Pulmonary artery (tissue), 1 donor: ENCODE data around the genes ZC3H11B and RAB3GAP2.

- PRO-cap = no peak
Observed at GRCh38 chr1:219318646-219319075, 145.0 kb downstream of the LYPLAL1 start.

DNA sequence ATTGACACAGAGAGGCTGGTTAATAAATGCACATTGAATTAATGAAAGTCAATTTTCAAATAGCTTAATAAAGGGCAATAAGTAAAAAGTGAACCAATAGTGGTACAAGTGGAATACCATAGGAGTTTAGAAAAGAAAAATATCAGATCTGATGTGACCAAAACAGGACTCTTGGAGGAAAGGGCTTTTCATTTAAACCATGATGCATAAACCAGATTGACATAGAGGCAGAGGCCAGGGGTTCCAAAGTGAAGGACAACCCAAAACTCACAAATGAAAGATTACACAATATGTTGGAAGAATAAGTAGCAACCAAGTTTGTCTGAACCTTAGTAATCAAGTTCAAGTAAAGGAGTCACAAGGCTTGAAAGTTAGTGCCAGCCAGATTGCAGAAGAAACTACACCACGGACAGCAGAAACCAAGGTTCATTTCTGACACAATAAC lies 124.7 kb downstream of the ZC3H11B start:
- PRO-cap = no peak

DNA sequence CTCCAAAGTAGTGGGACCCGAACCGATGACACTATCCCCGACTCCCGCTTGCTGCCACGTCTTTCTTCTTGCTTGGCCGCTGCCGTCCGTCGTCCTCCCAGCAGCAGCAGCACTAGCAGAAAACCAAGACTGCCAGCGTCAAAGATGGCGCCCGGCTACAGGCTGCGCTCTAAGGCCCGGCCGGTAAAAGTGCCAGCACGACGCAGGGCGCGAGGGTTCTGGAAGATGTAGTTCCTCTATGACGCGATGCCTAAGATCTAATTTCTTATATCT lies at the start of gene ZC3H11B:
ZC3H11B (minus strand) TSS at position 131 of the 273 bp plus-strand sequence.
- PRO-cap = no peak

DNA sequence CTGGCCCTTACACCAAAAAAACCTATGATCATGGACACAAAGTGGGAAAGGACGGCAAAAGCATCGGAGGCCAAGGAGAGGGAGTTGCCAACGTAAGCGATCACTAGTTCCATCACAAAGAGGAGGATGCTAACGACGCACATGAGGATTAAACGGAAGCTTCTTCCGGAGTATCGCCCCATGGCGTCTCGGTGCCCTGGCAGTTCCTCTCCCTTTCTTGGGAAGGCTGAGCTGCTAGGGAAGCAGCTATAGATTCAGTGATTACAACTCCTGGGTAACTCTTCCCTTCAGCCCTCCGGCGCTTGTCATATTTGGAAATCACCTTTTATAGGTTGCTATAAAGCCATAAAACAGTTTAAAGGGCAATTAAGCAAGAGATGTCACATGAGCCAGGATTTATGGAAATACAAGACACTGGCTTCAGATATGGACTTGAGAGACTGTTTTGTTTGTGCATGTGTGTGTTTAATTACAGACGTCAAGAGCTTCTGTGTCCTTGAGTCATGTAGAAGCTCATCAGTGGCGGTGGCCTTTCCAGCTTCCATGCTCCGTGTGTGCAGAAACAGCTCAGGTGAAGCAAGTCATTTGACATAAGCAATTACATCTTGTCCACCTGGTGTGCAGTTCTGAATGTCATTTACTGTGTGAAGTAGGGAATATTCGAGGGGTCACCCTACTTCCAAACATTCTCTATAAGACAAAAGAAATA lies 30.6 kb upstream of the SLC30A10 start:
- PRO-cap = no peak

DNA sequence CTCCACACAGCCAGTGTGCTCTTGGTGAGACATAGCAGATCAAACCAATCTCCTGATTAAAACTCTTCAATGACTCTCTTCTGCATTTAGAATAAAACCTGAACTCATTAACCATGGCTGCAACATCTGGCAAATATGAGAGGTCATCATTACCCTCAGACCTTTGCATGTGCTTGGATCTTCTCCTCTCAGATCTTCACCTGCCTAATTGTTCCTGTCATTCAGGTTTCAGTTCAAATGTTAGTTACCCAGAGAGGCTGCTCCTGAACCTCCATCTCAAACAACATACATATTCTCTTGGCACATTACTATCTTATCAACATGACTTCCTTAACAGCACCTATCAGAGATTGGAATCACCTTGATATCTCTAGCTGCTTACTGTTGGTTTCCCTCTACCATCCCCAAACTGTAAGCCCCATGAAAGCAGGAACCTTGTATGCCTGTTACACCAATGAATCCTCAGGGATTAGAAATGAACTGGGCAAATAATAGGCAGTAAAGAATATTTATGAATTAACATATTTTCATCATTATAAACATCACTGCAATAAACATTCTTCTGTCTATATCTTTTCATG lies 65.6 kb downstream of the RAB3GAP2 start:
- PRO-cap = no peak

DNA sequence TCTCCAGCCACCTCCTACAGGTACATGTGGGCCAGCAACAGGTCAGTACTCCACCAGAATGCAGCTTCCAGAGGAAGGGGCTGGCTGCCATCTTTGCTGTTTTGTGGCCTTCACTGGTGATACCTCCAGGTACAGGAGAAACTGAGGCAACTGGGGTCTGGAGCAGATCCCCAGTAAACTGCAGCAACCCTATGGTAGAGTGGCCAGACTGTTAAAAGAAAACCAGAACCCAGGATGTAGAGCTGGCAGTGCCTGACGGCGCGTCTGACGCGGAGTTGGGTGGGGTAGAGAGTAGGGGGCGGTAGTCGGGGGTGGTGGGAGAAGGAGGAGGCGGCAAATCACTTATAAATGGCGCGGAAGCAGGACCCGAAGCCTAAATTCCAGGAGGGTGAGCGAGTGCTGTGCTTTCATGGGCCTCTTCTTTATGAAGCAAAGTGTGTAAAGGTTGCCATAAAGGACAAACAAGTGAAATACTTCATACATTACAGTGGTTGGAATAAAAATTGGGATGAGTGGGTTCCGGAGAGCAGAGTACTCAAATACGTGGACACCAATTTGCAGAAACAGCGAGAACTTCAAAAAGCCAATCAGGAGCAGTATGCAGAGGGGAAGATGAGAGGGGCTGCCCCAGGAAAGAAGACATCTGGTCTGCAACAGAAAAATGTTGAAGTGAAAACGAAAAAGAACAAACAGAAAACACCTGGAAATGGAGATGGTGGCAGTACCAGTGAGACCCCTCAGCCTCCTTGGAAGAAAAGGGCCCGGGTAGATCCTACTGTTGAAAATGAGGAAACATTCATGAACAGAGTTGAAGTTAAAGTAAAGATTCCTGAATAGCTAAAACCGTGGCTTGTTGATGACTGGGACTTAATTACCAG lies 18.8 kb downstream of the RAB3GAP2 start:
- PRO-cap = no peak

- PRO-cap = no peak
Observed at GRCh38 chr1:220264652-220264894, 7.7 kb downstream of the RAB3GAP2 start.

DNA sequence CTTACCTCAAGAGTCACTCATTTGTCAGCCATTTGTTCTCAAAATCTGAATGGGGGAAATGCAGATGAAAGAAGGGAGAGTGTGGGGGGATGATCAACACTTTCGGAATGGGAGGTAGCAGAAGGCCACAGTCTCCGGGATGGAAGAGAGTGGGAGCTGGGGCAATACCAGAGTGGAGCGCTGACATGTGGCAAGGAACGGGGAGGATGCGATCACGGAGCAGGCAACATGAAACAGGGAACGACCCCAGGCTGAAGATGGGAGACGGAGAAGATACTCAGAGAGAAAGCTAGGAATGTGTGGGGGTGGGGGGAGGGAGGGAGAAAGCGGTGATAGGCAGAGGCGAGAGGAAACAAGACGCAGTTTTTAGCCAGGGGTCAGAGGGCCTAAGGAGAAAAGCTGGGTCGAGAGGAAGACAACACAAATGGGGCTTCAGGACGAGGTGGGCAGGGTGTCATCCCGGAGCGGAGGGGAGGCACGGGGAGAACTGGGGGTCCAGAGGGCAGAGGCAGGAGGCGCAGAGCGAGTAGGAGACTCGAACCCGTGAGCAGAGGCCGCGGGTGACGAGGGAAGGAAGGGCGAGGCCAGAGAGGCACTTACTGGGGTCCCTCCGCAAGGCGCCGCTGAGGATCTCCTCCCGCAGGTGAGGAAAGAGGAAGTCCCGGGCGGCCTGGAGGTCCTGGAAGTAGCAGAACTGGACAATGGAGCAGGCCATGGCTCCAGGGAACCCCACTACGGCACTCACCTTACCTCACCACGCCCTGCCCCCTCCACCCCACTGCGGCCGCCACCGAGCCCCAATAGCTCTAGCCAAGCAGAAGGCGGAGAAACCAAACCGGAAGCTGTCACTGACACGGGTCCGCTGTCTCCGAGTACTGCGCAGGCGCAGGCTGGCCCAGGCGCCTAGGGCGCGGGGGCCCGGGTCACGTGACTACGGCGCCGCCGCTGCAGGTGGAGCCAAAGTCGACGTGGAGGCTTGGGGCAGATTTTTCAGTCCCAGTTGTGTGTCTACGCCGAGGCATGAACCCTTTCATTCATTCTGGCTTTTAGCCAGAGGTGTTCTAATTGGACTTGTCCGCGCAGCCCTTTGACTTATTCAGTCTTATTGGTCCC lies at the start of gene RAB3GAP2:
RAB3GAP2 (minus strand) TSS at position 831 of the 1,113 bp plus-strand sequence.
- PRO-cap = bidirectional peak, plus-strand start at position 960 of the sequence, minus-strand start at position 802 of the sequence

- PRO-cap = no peak
Observed at GRCh38 chr1:220272736-220272979, 405 bp upstream of the RAB3GAP2 start.

GRCh38 chr1:220487023-220487929 lies 40.7 kb upstream of the MARK1 start:
- PRO-cap = no peak

- PRO-cap = no peak
Observed at GRCh38 chr1:220653031-220653555, 37.1 kb upstream of the C1orf115 start.

GRCh38 chr1:220706357-220706938 lies 16.3 kb downstream of the C1orf115 start:
- PRO-cap = no peak

DNA sequence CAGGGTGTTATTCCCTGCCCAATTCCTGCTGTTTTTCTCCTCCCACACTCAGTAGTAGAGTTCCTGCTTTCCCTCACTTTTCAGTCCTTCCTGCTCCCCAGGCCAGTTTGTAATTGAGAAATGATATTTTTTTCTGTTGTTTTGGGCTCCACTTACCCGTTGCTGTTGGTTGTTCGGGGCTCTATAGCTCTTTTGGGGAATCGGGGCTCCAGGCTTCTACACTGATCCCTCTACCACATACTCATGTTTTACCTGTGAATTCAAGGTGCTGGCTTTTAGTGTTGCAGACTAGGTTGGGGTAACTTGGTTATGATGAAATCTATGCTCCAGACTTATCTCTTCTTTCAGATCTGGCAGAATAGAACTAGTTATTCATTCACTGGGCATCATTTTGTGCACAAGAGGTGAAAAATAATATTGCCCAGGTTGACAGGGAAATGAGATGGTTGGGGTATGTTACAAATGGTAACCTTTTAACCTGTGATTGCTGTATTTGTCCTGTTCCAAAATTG lies 3.5 kb downstream of the MTARC2 start:
- PRO-cap = no peak

DNA sequence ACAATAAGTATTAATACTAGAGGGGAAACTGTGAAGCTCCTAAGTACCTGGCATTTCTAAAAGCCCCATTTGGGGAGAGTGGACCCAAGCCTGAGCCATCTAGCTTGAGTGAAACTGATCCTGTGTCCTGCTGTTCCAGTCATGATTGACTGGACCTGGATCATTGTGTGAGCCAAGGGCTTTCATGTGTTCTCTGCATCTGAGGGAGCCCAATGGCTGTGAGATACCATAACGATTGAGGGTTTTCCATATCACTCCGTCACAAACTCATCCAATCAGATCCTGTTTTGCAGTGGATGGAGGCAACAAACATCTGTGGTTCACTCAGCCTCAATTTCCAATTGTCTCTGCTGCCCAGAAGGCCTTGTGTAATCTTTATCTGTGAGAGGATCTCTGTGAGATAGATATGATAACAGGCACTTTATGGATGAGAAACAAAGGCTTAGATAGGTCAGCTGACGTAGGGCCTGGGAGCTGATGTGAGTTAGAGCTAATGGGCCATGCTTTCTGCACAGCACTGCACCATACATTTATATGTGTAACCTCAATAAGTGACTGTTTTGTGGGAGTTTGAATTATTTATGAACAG lies 3.3 kb upstream of the MTARC1 start:
- PRO-cap = no peak

DNA sequence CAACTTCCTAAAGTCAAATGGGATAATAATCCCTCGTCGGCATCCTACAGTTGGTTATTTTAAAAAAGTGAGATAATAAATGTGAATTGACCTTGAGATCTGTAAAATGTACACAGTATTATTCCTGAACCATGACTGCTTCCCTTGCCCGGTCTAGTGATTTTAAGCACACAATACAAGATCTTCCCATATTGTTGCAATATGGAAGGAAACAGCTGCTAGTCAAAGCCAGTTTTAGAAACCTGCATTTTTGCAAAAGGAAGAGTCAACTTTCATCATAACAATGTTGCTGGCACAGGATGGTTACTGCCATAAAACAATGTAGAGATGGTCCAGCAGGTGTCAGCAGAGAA lies 5.2 kb upstream of the HLX start:
- PRO-cap = no peak

DNA sequence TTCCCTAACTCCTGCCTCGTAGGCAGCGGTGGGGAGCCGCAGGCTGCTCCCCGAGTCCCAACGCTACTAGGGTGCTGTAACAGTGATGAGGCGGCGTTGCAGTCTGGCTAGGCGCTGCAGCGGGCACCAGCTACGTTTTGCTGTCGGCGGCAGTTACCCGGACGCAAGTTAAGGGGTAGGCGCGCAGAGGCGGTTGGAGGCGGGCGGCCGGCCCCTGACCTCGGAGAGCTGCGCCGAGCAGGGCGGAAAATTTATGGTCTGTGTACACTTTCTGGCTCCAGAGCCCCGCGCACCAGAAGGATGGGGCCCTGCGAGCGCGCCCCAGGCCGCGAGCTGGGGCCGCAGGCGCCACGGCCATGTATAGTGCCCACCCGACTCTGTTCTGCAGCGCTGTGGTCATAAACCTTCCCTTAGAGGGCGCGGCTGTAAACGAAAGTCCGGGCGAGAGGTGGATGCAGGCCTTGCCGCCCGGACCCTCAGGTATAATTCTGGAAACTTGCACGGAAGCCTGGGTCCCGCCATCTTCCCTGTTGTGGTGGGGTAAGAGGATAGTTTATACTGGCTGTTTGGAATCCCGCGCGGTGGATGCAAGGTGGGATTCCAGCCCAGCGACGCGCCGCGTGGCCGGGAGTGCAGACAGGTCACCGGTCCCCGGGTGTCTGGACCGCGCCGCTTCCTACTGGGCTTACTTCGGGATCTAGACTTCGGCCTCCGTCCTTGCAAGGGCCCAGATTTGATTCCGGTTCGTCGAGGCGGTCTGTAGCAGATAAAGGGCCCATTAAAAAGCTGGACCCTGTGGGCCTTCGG lies 15.0 kb downstream of the HLX start:
- PRO-cap = no peak

DNA sequence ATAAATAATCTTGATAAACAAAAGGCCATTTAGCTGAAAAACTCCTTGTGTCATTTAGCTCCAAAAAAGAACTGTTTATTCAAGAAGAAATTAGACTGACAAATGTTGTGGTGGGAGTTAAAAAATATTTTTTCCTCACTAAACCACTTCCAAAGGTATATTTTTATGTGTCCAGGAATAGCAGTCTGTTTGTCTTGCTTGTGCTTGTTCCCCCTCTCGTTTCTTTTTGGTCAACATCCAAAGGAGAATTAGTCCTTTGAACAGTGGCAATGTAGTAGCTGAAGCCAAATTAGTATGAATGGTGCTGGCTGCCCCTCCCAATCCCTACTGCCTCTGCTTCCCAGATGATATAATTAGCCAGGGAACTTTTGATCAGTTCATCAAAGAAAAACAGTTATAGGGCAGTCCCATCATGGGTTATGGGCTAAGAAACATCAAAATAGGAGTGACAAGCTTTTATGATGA lies 238.9 kb downstream of the HLX start:
- PRO-cap = no peak

DNA sequence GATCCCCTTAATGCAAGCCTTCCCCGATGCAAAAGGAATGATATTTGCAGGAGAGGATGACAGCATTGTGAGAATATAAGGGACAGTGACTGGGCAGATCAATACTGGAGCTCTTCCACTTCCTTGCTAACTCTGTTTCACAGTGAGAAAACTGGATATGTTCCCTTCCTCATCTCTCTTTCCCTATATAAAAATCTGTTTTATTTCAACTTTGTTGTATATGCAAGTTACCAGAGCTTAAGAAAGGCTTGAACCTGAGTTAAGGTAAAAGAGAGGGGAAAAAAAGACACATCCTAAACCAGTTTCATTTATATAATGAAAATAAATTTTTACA lies 40.8 kb downstream of the DUSP10 start:
- PRO-cap = no peak

- PRO-cap = bidirectional peak, plus-strand start at chr1:221742344, minus-strand start at chr1:221742089
Observed at GRCh38 chr1:221742190-221742577, 295 bp upstream of the DUSP10 start.

- PRO-cap = no peak
Observed at GRCh38 chr1:221743640-221744248, 1.9 kb upstream of the DUSP10 start.